OCI-LY7 (cell line): ENCODE data around the genes NEURL1B, DUSP1 and ATP6V0E1.

DNA sequence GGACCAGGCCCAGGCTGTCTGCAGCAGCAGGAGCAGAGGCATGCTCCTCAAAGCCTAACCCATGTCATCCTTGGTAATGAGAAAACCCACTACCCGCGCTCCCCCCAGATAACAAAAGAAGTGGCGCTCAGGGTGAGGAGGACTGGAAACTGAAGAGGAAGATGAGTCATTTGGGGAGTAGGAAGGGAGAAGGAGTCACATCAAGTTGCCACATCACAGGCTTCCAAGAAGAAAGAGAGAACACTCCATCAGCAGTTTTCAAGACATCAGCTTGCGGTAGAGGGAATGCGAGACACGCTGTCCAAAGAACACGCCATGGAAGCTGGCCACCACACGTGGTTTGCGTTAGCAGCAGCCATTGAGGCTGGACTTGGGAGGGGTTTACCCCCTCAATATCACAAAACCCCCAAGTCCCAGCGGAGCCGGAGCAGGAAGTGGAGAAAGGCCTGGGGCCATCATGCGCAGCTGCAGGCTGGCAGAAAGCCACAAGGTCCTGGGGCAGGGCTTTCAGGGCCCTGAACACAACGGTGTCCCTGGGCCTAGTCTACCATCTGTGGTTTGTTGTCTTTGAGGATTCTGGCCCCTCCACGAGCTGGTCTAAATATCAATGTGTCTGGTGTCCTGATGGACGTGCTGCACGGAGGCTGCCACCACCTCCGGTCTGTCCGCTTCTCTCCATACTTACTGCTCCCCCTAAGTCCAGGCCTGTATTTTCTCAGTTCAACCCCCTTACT, 41.4 kb downstream of the SH3PXD2B start:
- PRO-cap: no peak
- RAMPAGE, long total RNA: no peak

GRCh38 chr5:172425789-172426586, 28.3 kb downstream of the SH3PXD2B start:
- PRO-cap: no peak
- RAMPAGE, long total RNA: no peak

DNA sequence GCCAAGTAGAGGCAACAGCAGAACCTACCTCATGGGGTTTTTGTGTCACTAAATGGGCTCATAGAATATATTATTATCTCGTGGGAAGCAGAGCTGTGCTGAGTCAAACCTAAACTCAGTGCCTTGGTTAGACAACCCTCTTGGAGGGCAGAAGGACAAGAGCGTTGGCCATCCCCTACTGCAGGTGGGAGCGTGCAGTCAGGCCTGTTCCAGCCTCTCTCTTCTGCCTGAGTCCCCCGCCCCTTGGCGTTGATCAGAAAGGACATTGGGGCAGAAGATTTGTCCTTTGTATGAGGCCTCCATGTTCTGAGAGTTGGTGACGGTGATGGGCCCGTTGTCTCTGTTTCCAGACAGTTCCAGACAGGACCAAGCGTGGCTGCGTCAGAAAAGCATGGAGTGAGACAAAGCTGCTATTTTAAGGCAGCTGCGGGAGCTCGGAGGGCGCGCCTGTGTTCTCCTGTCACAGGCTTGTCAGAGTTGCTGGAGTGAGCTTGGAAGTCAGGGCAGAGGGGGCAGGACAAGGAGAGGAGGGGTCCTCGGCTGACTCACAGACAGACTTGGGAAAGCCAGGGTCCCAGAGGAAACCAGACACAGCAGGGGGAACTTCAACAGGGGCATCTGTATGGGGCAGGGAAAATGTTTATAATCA, 32.1 kb upstream of the SH3PXD2B start:
- PRO-cap: no peak
- RAMPAGE, long total RNA: no peak

GRCh38 chr5:172533083-172533474, 78.8 kb upstream of the SH3PXD2B start:
- PRO-cap: no peak
- RAMPAGE, long total RNA: no peak

DNA sequence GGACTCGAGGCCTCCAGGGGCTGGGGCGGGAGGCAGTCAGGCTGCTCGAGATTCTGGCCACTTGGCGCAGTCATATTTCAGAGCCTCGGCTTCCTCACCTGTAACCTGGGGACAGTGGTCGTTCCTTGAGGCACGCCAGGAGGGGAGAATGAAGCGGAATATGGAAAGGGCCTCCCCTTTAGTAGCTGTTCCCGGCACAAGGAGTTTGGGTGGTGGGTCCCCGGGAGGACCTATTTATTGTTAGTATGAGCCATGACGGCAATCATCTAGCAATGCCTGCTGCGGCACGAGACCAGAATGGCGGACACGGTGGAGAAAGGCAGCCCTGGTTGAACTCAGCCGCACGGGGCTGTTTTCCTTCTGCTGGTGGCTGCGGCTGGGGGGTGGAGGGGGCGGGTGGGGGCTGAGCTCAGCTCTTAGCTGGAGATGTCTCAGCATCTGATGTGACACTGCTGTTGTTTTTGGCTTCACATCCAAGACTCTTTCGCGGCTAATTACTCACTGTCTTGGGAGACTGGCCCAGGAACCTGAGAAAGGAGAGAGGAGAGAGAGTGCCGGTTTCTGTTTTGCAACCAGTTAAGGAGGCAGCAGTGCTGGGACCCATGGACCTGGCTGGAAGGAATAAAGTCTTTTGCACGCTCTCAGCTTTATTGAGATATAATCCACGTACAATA, 82.1 kb upstream of the NEURL1B start:
- PRO-cap: no peak
- RAMPAGE, long total RNA: no peak

GRCh38 chr5:172616695-172617178, 24.3 kb upstream of the NEURL1B start:
- PRO-cap: no peak
- RAMPAGE, long total RNA: no peak

- PRO-cap: unidirectional peak, minus-strand start at chr5:172641134
- RAMPAGE, long total RNA: no peak
Measured at GRCh38 chr5:172640717-172641518, at the start of gene NEURL1B. TSS of gene NEURL1B (plus strand) at chr5:172641263.

GRCh38 chr5:172642516-172643340, 1.7 kb downstream of the NEURL1B start:
- PRO-cap: no peak
- RAMPAGE, long total RNA: no peak

GRCh38 chr5:172683793-172684424, 42.8 kb downstream of the NEURL1B start:
- PRO-cap: no peak
- RAMPAGE, long total RNA: no peak

GRCh38 chr5:172733065-172734352, 37.5 kb downstream of the DUSP1 start:
- PRO-cap: no peak
- RAMPAGE, long total RNA: no peak

DNA sequence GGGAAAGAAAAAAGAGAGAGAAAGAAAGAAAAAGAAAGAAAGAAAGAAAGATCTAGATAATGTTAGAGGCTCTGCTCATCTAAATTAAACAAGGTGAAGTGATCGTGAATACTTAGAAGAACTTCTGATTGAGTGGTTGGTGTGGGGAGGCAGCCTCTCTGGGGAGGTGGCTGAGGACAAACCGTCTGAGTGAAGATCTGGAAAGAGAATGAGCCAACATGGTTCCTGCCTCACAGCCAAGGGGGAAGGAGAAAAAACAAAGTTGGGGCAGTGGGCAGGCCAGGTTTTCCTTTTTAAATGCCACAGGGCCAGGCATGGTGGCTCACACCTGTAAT, 29.6 kb downstream of the DUSP1 start:
- PRO-cap: no peak
- RAMPAGE, long total RNA: no peak

GRCh38 chr5:172749658-172750493, 21.1 kb downstream of the DUSP1 start:
- PRO-cap: no peak
- RAMPAGE, long total RNA: no peak

DNA sequence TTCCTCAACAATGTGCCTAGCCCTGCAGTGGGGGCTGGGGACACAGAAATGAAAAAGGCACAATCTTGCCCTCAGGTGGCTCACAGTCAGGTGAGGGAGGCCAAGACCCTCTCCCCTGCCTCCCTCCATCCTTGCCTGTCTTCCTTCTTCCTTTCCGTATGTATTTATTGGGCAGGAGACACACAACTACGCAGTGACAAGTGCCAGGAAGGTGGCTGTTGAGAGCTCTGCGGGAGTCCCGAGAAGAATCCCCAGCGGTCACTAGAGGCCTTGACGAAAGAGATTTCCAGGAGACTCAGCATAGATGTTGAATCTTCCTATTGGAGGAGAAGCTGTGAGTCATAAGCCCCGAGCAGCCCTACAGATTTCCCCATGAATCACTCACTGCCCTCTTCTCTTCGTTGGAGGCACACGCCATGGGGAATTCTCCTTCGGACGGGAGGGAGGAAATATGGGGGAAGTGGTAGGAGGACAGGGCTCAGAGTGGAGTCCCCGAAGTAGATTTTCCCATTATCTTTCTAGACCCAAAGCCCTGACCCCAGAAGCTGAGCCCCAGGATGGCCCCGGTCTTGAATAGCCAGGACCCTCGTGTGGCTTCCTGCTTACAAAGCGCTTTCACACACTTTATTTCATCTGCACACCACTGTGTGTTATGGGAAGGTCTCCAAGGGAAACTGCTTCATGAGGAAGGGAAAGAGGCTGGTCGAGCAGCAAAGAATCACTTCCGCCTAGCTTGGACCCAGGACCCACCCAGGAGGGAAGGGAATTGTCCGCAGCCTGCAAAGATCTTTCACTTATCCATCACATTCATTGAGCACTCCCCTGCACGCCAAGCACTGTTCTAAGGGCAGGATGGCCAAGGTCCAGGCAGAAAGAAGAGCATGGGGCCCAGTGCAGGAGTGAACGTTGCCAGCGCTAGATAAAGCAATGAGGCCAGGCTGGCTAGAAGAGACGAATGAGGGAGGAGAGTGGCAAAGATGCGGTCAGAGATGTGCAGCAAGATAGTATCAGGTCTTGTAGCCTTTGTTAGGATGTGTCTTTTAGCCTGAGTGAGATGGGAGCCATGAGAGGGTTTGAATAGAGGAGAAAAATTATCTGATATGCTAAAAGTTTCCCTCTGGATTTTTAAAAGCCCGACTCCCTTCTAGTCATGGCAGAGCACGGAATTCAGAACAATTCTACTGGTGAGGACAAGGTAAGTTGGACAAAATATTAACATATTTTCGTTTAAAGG, 12.6 kb downstream of the DUSP1 start:
- PRO-cap: no peak
- RAMPAGE, long total RNA: no peak

DNA sequence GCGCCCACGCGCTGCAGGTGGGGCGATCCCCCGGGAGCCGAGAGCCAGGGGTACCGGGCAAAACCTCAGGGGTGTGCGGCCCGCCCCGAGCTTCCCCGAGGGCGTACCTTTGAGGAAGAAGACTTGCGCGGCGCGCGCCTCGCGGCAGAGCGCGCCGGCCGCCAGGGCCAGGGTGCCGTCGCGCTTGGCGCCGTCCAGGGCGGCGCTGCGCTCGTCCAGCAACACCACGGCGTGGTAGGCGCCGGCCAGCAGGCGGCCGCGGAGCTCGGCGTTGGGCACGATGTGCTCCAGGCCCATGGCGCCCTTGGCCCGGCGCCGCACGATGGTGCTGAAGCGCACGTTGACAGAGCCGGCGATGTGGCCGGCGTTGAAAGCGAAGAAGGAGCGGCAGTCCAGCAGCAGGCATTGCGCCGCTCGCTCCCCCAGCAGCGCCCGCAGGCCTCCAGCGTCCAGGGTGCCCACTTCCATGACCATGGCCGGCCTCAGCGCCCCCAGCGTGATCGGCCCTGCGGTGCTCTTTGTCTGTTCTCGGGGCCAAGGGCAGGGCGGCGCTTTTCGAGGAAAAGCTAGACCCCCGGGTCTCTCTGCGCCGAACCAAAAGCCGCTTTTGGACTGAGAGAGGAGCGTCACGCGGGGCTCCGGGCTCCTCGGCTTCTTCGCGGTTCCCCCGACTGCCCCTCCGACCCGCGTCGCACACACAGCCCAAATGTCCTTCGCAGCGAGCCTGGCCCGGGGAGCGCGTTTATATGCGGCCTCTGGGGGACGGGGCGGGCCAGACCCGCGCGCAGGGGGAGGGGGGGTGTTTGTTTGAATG, at the start of gene DUSP1:
TSS of gene DUSP1 (minus strand) at position 717 of the 814 bp plus-strand sequence.
- PRO-cap: unidirectional peak, plus-strand start at position 170 of the sequence; unidirectional peak, plus-strand start at position 248 of the sequence; unidirectional peak, plus-strand start at position 296 of the sequence; unidirectional peak, plus-strand start at position 346 of the sequence; bidirectional peak, plus-strand start outside the sequence, minus-strand start at position 717 of the sequence
- RAMPAGE, long total RNA: no peak

DNA sequence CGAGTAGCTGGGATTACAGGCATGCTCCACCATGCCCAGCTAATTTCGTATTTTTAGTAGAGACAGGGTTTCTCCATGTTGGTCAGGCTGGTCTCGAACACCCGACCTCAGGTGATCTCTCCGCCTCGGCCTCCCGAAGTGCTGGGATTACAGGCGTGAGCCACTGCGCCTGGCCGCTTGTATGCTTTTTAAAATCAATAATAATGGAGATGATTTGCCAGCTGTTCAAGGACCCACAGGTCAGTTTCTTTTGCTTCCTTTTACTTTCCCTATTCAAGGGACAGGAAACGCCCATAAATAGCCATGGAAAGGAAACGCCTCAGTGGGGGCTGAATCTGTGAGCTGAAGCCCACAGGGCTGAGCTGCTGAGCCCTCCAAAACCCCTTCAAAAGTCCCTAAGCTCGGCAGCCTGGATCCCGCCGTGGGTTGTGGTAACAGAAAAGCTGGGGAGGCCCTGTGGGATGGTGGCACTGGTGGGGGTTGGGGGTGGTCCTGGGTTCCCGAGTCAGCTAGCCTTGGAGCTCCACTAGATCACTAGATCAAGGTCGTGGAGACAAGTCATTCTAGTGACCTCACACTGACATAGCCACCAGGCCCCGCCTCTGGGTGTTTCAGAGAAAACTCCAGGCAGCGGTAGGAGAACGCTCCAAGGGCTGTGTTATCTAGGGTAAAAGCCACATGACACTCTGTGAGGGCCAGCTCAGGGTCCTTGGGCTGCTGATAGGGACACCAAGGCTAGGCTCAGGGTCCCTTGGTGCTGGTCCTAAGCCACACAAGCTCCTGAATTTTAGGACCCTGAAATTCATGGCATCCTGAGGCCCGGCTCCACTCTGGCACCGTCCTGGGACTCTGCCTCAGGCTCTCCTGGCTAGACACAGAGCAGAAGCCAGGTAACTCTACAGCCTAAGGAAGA, 18.0 kb upstream of the DUSP1 start:
- PRO-cap: no peak
- RAMPAGE, long total RNA: no peak

DNA sequence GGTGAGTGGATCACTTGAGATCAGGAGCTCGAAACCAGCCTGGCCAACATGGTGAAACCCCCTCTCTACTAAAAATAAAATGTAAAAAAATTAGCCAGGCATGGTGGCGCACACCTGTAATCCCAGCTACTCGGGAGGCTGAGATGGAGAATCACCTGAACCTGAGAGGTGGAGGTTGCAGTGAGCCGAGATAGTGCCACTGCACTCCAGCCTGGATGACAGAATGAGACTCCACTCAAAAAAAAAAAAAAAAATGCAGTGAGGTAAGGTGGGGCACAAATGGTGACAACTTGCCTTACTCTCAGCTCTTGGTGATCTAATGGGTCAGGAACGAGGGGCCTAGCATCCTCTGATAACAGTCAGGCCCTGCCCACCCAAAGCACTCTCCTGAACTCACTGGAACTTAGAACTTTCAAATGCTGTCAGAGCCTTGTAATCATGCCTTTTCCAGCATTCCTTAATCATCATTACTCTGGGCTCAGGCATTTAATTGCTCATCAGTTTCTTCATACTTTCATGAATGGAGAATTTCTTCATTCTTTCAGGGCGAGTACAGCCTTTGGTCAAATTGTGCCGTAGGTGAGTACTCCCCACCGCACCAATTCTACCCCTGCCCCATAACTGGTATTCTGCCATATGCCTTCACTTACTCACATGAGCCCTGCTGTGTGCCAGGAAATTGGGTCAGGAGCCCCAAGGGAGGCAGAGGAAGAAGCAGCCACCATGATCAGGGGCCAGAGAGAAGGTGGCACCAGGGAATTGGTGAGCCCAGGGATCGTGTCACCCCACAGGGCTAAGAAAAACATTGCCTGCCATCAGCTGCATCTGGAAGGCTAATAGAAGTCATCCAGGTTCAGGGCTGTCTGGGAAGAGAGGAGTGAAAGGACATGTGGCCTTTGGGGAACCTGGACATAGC, 30.2 kb upstream of the DUSP1 start:
- PRO-cap: no peak
- RAMPAGE, long total RNA: no peak

DNA sequence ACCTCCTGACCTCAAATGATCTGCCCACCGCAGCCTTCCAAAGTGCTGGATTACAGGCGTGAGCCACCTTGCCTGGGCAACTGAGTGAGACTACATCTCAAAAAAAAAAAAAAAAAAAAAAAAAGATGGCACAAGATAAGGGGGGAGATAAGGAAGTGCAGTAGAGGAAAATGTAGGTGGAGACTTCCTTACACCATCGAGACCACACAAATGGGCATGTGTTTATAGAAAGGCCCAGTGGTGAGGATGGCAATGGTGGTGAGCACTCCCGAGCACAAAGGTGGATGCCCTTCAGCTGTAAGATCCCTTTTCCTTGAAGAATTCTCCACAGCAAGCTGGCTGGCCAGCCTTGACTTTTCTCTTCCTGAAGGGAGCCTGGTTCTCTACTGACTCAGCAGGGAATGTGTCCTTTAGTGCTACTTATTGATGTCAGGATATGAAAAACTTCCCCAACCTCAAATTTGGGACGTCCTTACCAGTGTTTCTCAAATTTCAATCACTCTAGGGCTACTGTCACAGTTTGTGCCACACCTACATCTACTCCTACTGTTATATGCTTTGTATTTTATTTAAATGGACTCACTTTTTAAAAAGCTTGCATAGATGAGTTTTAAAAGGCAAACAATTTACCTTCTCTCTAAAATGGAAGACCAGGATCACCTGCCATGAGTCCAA, 28.3 kb downstream of the ERGIC1 start:
- PRO-cap: no peak
- RAMPAGE, long total RNA: no peak

- PRO-cap: bidirectional peak, plus-strand start at chr5:172983802, minus-strand start at chr5:172983703
- RAMPAGE, long total RNA: start-site peak on the plus strand at chr5:172983798-172983850, 1,190 and 231 reads in 2 replicates
Measured at GRCh38 chr5:172983427-172984306, at the start of gene ATP6V0E1. TSS of gene ATP6V0E1 (plus strand) at chr5:172983771.

GRCh38 chr5:173029170-173029921, 26.8 kb upstream of the CREBRF start:
- PRO-cap: no peak
- RAMPAGE, long total RNA: no peak

- PRO-cap: no peak
- RAMPAGE, long total RNA: no peak
Measured at GRCh38 chr5:173238115-173239116, 3.4 kb upstream of the NKX2-5 start.